ENCODE measurements around the genes AVPR2, RENBP, IRAK1 and OPN1LW.

DNA sequence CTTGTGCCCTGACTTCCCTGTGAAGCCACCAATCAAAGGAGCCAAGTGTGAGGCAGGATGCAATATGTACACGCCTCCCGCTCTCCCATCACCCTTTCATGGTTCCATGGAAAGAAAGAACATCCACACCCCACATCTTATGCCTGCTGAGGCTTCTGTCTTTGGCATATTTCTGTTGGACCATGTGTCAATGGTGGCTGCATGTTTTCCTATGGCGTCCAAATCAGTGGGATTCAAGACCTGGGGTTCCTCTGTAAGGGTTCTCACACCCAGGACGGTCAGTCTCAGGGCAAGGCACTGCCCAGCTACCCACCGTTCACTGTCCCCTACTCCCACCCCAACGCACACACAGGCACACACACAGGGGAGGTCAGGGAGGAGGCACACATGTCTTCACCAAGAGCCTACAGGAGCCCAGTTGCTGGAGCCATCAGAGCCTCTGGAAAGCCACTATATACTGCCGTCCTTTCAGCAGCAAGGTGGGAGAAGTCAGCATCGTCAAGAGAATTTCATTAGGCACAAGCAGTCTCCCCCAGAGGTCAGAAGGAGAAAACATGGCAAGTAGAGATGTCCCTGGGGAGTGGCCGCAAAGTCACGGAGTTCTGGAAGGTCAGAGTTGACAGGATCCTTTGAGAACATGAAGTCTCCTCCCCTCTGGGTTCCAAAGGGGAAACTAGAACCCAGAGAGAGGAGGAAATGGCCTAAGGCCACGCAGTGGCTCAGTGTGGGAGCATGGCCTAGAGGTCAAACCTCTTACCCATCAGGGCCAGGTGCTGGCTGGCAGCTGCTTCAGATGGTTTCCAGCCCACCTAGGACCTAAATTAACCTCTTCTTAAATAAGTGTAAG lies 1.1 kb downstream of the IDH3G start:
- PRO-cap, result no peak
- RRBS, result no CpG with 5 or more reads among the region's 11 CpGs

- PRO-cap, result no peak
- RRBS, result no CpG with 5 or more reads among the region's 23 CpGs
Measured at GRCh38 chrX:153878879-153879498, 7.0 kb downstream of the L1CAM start.

DNA sequence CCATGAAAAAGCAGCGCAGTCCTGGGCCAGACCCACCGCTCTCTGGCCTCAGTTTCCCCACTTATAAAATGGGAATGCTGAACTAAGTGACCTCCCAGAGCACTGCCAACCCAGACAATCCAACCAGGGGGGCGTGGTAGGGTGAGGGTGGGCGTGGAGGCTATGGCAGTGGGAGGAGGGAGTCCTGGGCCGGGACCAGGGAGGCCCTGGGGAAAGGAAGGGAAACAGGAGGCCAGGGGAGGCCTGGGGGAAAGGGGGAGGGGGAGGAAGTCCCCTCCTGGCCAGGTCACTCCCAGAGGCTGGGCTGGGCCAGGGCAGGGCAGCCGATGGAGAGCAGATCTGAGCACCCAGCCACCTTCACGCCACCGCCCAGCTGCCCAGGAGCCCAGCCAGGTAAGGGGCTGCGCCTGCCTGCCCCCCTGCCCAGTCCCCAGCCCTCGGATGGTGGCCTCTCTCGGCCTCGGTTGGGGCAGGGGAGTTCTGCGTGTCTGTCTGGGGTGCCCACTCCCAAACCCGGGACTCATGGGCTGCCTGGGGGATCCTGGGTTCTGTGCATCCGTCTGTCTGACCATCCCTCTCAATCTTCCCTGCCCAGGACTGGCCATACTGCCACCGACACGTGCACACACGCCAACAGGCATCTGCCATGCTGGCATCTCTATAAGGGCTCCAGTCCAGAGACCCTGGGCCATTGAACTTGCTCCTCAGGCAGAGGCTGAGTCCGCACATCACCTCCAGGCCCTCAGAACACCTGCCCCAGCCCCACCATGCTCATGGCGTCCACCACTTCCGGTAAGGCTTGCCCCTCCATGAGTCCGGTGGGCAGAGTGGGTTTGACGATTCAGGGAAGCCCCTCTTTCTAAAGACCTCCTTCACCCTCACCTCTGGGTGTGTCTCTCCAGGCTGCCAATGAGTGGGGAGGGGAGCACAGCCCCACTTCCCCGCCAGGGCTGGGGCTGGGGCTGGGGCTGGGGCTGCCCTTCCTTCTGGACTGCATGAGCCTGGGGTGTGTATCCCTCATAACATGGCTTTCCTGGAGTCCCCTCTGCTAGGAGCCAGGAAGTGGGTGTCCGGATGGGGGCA lies at the start of gene AVPR2:
AVPR2 (plus strand) TSS at position 295 of the 1,083 bp plus-strand sequence.
- PRO-cap, result no peak
- RRBS, result no CpG with 5 or more reads among the region's 25 CpGs

DNA sequence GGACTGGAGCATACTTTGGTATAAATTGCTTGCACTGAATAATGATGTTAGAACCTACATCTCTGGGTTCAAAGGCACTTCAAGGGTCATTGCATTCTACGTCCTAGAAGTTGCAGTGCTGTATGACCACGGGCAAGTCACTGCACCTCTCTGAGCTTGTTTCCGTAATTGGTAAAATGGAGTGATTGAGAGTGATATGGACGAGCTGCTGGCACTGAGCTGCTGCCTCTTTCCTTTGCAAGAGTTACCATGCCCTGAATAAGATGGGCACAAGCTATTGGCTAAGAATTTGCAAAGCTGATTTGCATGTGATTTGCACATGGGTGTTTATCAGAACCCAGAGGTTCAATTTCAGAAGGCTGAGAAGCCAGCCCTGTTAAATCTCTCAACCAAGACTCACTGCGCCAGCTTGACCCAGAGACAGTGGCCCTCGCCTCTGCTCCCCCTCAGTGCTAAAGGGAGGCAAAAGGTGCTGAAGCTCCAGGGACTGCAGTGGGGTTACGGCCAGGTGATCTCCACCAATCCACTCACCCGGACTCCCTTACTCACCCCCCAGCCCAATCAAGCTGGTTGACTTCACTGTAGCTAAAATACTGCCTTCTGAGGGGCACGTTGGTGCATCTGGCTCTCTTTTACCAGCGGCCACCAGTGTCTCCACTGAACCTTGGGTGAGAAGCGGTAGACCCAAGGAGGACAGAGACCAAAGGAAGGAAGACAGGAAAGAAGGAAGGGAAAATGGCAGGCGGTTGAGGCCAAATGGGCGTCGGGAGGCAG lies 665 bp downstream of the ARHGAP4 start:
- PRO-cap, result unidirectional peak, plus-strand start at position 501 of the sequence
- RRBS, result no CpG with 5 or more reads among the region's 14 CpGs

GRCh38 chrX:153944130-153945069 lies at the start of gene RENBP:
Gene RENBP, minus strand, starts transcription at chrX:153944643.
- PRO-cap, result no peak
- RRBS, result 85% methylated on average over 6 of the region's 38 CpGs

DNA sequence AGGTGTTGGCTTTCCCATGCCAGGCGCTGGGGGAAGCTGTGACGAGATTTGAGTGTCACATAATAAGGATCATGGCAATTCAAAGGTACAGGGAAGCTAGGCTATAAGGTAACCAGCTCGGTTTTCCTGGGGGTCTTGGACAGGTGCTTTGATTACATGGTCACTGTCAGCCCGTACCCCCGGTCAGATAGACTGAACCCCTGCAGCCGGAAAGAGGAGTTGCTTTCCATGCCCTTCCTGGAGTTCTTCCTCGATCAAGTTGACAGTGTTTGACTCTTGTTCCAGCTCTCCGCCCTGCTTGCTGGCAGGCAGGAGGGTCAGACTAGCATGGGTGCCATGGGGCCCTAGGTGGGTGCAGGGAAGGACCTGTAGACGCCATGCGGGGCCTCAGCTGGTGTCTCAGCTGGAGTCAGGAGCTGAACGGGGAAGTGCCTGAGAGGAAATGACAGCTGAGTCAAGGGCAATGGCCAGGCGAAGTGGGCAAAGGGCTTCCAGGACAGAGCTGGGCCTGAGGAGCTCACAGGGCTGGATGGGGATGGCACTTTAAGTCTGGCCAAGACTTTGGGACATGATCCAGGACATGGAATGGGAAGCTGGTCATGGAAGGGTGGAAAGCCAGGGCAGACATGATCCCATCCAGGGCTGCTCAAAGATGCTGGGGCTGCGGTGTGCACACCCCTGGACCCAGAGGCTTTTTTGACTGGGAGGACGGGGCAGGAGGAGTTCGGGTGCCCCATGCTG lies 1.6 kb downstream of the TMEM187 start:
- PRO-cap, result no peak
- RRBS, result no CpG with 5 or more reads among the region's 15 CpGs

DNA sequence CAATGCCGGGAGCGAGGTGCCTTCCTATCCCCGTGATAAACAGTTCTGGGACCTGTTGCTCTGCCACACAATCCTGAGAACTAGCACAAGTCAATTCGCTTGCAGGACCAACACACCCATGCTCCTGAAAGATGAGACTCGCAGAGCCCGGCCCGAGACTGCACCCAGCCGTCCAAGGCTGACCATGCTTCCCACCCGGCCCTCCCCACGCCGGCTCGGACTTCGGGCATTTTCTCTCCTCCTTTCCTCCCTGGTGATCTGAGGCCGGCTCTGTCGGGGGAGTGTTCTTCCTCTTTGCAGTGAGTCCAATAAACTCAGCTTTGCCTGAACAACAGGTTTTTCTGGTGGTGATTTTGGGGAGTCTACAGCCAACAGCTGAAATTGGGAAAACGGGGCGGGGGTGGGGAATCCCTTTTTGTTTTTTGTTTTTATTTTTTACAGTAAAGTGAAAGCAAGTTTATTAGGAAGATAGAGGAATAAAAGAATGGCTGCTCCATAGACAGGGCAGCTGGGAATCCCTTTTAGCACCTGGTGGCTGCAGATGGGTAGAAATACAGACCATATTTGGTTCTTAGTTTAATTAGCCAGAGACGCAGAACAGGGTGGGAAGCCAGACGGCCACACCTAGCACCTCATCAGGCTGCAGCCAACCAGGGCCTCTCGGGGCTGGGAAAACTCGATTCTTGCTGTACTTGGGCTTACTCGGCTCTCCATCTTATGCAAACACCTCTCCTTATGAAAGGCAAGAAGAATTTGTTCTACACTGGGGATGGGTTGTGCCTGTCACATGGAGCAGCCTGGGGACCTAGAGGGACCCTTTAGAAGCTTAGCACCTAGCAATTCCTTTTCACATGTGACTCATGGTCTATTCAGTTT lies 19.9 kb downstream of the IRAK1 start:
- PRO-cap, result no peak
- RRBS, result 57% methylated on average over 7 of the region's 22 CpGs

- PRO-cap, result no peak
- RRBS, result no CpG with 5 or more reads among the region's 10 CpGs
Measured at GRCh38 chrX:154012448-154012695, 7.3 kb downstream of the IRAK1 start.

DNA sequence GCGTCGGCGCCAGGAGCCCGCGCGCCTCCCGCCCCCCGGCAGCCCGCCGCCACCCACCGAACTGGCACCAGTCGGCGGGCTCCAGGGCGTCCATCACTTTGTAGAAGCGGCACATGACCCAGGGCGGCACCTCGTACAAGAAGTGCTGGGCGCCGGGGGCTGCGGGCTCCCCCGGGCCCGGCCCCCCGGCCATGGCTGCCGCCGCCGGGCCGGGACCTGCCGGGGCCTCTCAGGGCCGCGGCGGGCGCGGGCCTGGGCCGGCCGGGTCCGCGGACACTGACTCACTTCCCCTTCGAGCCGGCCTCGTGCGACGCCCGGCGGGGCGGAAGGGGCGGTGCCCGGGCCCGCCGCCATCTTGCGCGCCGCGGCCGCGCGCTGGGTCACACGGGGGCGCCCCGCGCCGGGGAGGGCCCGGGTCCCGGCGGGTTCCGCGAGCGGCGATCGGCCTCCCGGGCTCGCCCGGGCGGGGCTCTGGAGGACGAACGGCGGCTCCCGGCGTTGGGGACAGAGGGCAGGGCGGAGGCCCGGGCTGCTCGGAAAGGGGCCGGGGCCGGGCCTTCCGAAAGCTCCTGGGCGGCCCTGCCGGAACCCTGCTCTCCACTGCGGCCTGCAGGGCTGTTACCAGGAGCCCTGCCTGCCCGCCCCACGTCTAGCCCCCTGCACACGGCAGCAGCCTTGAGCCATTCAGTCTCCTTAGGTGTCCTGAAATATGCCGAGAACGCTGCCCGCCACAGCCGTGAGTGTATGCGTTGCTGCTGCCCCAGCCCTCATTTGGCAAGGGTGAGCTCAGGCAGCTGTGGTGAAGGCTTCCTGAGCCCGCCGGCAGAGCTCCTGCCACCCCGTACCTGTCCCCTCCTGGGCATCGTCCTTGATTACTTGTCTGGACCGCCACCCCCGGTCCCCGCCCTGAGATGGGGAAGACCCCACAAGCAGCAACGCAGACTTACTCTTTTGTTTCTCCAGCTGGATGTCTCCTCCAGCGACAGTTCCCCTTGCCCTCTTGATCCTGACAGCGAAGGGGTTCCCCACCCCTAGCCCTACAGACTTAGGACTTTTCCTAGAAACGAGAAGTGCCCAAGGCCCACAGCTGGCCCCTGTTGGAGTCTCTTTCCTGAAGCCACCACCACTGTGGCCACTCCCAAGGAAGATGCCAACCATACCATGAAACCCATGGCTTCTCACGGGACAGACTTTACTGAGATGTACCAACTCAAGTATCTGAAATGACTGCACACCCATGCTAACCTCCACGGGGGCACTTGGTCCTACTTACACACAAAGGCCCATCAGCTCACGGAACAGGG lies at the start of gene IRAK1:
IRAK1 (minus strand) TSS at position 283 of the 1,304 bp plus-strand sequence.
- PRO-cap, result bidirectional peak, plus-strand start at position 383 of the sequence, minus-strand start at position 278 of the sequence; bidirectional peak, plus-strand start at position 770 of the sequence, minus-strand start at position 773 of the sequence
- RRBS, result 19% methylated on average over 30 of the region's 109 CpGs

DNA sequence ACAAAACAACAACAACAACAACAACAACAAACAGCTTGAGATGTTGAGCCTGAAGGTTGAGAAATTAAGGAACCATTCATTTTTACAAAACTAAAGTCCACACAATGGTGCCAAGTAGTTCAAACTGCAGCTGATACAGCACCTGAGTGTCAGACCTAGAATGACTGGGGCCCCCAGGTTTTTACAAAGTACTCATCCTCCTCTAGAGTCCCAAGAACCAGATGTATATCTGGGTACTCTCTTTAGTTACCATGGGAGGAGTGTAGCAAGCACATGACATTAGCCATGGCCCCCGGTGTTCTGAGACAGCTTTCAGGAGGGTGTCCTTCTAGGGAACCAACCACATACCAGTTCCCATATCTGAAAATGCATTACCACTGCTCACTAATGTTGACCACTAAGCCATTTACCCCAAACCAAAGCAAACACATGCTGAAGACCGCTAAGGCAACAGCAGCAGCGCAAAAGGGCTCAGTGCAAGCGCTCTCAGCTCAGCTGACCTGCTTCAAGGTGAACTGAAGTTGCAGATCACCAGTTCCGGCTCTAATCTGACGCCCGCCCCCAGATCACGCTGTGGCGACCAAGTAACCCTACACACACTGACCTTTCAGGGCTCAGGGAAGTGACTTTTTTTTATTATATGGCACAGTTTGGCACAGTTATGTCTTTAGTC lies 6.0 kb downstream of the MECP2 start:
- PRO-cap, result no peak
- RRBS, result no CpG with 5 or more reads among the region's 9 CpGs

- PRO-cap, result no peak
- RRBS, result no CpG with 5 or more reads among the region's 9 CpGs
Measured at GRCh38 chrX:154114945-154115313, 17.4 kb upstream of the MECP2 start.

DNA sequence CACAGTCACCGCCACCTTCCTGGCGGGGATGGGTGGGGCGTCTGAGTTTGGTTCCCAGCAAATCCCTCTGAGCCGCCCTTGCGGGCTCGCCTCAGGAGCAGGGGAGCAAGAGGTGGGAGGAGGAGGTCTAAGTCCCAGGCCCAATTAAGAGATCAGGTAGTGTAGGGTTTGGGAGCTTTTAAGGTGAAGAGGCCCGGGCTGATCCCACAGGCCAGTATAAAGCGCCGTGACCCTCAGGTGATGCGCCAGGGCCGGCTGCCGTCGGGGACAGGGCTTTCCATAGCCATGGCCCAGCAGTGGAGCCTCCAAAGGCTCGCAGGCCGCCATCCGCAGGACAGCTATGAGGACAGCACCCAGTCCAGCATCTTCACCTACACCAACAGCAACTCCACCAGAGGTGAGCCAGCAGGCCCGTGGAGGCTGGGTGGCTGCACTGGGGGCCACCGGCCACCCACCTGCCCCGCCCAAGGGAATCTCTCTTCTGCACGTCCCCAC lies at the start of gene OPN1LW:
OPN1LW (plus strand) TSS at position 245 of the 495 bp plus-strand sequence.
- PRO-cap, result no peak
- RRBS, result 75% methylated on average over 3 of the region's 20 CpGs

DNA sequence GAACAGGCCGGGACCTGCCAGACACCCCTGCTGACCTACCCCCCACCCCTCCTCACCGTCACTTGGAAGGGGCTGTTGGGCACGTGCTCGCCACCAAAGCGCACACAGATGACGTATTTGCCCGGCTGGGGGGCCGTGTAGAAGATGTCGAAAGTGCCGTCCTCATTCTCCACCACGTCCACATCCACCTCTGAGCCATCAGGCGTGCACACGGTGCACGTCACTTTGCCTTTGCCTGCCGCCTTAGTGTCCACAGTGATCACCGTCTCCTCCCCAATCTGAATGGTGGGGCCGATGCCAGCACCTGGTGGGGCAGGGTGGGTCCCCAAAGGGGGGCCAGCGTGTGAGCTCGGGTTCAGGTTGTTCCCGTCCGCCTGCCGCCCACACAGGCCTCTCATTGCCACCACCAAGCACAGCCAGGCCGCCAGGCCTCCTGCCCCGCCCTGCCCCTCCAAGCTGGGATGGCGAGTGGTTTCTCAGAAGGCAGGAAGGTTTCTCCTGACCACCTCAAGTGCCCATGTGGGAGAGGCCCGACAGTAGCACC lies 19.6 kb downstream of the FLNA start:
- PRO-cap, result no peak
- RRBS, result no CpG with 5 or more reads among the region's 26 CpGs

DNA sequence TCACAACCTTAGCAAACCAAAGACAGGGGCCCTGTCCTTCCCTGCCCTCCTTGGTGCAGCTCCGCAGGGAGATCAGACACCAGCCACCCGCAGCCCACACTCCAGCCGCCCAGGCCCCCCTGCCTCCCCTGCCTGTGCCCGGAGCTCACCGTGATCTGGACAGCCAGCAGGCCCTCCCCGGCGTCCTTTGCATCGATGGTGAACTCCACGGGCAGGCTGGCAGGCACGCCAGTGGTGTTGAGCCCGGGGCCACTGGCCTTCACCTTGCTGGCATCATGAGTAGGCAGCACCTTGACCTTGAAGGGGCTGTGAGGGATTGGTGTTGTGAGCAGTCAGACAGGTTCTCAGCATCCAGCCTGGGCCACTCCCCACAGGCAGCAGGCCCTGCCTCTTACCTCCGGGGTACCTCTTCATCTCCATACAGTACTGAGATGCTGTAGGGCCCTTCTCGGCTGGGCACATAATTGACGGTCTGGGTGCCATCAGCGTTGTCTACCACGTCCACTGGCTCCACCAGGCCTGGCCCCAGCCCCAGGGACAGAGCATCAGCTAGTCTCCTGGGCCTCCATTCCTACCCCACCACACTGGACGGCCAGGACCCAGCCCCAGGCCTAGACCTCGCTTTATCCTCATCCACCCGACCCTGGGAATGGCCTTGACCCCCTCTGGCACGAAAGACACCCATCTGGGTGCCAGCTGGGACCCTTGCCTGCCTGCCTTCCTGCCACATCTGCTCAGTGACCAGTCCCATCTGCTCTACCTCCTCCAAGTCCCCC lies 16.2 kb downstream of the FLNA start:
- PRO-cap, result no peak
- RRBS, result 85% methylated on average over 6 of the region's 20 CpGs

- PRO-cap, result bidirectional peak, plus-strand start at chrX:154369821, minus-strand start at chrX:154369444
- RRBS, result no CpG with 5 or more reads among the region's 14 CpGs
Measured at GRCh38 chrX:154369303-154370247, 4.9 kb downstream of the FLNA start.

GRCh38 chrX:154382551-154383493 lies 3.7 kb downstream of the EMD start:
- PRO-cap, result no peak
- RRBS, result no CpG with 5 or more reads among the region's 12 CpGs

DNA sequence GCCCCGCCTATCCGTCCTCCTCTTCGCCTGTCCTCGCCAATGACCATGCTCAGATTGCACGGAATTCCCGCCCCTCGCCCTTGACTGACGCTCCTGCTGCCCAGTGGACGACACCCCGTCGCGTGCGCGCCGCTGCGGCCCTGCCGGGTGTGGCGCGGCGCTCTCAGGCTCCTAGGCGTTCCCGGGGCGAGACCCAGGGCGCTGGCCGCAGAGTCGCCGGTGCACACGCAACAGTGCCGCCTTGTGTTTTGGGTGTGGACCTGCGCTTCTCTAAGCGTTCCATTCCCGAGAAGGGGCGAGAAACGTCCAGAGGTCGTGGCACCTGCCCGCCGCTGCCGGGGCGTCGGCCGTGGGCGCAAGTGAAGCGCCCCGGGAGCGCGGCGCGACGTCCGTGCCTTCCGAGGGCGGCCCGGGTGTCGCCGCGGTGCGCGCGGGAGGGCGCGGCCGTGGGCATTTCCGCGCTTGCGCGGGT lies 8.1 kb upstream of the RPL10 start:
- PRO-cap, result no peak
- RRBS, result no CpG with 5 or more reads among the region's 66 CpGs

DNA sequence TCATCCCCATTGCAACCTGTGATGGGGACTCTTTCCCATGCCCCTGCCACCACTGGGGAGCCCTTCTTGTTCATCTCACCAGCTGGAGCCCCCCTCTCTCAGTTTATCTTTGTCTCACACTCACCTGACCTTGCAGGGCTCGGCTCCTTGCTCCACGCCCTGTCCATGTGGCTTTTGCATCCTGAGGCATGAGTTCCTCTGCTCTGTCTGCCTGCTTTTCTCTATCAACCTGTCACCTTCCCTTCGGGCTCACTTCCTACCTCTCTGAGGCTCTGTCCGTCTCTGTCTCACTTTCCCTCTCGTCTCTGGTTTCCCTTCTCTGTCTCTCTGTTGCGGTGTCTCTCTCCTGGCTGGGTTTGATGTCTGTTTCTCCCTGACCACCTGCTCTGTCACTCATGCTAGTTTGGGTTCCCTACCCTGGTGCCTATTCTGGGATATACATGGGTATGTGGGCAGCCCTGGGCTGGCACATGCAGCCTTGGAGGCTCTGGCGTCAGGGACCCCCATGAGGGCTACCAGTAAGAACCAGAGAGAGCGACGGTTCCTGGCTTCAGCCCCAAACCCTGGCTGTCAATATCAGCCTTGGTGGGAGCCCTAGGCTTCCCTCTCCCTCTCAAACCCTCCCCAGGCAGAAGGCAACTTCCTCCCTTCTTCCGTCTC lies 490 bp downstream of the DNASE1L1 start:
- PRO-cap, result no peak
- RRBS, result no CpG with 5 or more reads among the region's 10 CpGs

DNA sequence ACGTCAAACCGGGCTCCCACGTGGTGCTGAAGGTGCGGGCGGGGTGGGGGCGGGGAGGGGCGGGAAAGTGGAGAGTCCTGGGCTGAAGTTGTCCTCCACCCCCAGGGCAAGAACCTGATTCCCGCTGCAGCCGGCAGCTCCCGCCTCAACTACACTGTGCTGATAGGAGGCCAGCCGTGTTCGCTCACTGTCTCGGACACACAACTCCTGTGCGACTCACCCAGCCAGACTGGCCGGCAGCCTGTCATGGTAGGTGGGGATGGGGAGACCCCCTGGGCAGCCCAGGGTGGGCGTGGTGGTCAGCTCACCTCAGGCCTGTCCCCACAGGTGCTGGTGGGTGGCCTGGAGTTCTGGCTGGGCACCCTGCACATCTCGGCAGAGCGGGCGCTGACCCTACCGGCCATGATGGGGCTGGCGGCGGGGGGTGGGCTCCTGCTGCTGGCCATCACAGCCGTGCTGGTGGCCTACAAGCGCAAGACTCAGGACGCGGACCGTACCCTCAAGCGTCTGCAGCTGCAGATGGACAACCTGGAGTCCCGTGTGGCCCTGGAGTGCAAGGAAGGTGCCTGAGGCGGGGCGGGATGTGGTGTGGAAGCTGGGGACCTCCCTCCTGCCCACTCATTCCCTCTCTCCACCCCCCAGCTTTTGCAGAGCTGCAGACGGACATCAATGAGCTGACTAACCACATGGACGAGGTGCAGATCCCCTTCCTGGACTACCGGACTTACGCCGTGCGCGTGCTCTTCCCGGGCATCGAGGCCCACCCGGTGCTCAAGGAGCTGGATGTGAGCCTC lies 9.6 kb downstream of the PLXNA3 start:
- PRO-cap, result no peak
- RRBS, result 100% methylated on average over 2 of the region's 41 CpGs

GRCh38 chrX:154541011-154541635 lies 5.5 kb downstream of the G6PD start:
- PRO-cap, result bidirectional peak, plus-strand start at chrX:154541437, minus-strand start at chrX:154541376
- RRBS, result no CpG with 5 or more reads among the region's 18 CpGs

Data from MCF 10A (cell line).